Endometrial microvascular endothelial cells (primary cell): ENCODE data around the genes AFM and AREG.

GRCh38 chr4:71771460-71772243, 12.2 kb downstream of the GC start:
- RAMPAGE, long total RNA = no peak

GRCh38 chr4:72226424-72226903, 194.7 kb downstream of the NPFFR2 start:
- RAMPAGE, long total RNA = no peak

DNA sequence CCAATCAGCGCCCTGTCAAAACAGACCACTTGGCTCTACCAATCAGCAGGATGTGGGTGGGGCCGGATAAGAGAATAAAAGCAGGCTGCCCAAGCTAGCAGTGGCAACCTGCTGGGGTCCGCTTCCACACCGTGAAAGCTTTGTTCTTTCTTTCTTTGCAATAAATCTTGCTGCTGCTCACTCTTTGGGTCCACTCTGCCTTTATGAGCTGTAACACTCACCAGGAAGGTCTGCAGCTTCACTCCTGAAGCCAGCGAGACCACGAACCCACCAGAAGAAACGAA, 197.5 kb upstream of the ADAMTS3 start:
- RAMPAGE, long total RNA = no peak

- RAMPAGE, long total RNA = no peak
Observed at GRCh38 chr4:72896412-72897005, 173.0 kb downstream of the COX18 start.

DNA sequence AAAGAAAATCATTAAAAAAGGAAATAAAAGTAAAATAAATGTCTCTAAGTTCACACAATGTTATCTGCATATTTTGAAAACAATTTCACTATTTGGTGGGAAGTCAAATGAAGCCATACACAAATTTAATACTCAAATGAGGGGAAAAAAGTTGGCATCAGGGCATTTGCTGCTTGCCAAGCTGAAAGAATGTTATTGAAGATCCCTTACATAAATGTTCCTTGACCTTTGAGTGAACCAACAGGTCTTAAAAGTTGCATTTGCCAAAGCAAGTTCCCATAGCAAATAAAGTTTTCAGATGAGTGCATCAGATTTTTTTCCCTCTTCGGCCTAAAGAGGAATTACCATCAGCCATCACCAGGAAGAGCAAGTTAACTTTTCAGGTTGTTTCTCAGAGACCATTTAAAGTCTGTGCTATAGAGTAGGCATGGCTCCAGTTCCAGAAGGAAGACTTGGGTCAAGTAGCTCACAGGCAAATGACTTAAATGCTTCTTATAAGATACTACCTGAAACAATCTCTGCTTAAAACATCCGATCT, 115.9 kb downstream of the COX18 start:
- RAMPAGE, long total RNA = no peak

- RAMPAGE, long total RNA = no peak
Observed at GRCh38 chr4:73068317-73068935, 1.1 kb downstream of the COX18 start.

DNA sequence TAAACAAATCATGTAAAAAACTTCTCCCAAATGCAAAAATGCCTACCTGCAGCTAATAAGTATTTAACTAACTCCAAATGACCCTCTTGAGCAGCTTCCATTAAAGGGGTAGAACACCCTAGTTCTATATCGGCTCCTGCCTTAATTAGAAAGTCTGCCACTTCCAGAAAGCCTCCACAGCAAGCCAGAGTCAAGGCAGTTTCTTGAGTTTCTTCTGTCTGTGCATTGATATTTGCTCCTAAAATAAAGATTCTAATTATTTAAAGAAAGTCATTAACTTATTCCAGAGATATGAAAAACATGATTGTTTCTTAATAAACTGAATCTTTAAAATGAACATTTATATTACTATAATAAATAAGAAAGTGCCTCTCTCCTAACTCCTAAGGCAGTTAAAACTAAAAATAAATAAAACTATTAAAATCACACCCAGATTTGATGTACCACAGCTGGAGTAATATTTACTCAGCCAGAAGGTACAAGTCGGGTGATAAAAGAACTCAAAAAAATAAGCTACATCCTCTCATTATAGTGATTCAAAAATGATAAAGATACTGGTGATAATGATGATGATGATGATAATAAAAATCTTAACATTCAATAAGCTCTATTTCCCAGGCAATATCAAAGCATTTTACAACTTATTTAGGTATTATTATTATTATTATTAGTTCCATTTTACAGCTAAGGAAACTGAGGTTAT, 77.8 kb upstream of the COX18 start:
- RAMPAGE, long total RNA = no peak

- RAMPAGE, long total RNA = no peak
Observed at GRCh38 chr4:73153877-73154278, 84.4 kb upstream of the COX18 start.

- RAMPAGE, long total RNA = no peak
Observed at GRCh38 chr4:73230698-73231503, 27.7 kb downstream of the ANKRD17 start.

DNA sequence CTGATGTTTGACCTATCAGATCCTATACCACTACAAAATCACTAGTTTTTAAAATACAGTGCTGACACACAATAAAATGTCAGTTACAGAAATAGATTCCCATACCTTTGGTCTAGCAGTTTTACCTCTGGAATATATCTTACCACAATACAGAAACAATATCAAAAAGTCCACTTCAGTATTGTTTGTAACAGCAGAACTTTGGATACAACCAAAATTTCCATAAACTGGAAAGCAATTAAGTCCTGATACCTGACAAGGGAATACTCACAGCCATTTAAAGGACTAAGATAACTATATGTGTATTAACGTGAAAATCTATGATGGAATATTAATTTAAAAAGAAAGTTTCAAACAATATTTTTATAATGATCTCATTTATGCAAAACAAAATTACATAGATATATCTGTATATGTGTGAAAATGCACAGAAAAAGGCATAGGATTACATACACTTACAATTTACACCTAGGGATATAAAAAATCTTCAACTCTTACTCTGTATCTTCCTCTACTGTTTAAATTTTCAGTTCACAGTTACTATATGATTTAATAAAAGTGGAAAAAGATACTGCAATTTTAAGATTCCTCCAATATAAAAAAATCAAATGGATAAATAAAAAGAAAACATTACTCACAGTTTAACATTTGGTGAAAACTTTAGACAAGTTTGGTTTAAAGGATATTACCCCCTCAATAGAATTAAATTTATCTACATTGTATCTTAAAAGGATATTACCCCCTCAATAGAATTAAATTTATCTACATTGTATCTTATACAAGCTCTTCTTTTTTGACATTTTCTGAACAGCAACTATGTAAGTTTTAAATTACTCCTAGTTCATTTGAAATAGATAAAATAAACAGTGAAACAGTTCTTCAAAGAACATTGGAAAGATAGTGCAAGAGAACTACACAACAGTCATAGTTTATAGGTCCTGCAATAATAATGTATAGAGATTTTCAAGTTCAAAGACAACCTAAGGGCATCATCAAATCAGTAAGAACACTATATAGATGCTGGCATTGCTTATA, 19.1 kb downstream of the ANKRD17 start:
- RAMPAGE, long total RNA = no peak

GRCh38 chr4:73254257-73255147, 4.1 kb downstream of the ANKRD17 start:
- RAMPAGE, long total RNA = no peak

DNA sequence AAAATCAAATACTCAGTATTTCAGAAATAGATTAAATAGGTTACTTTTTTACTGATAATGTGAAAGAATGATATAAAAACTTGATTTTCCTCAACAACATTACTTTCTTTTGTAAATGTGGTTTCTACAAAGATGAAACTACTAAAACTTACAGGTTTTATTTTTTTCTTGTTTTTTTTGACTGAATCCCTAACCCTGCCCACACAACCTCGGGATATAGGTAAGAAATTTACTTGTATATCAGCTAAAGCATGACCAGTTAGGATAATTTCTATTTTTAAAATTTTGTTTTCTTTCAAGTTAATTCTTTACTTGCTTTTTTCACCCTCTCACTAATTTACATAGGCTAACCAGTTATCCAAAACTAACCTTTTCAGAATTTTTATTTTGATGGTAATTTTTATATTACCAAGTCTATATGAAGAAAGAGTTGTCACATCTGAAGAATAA, at the start of gene AFM:
AFM (plus strand) TSS at position 102 of the 450 bp plus-strand sequence.
- RAMPAGE, long total RNA = no peak

GRCh38 chr4:73603812-73604322, 16.4 kb downstream of the RASSF6 start:
- RAMPAGE, long total RNA = no peak

- RAMPAGE, long total RNA = no peak
Observed at GRCh38 chr4:73704414-73705045, 35.8 kb upstream of the CXCL8 start.

DNA sequence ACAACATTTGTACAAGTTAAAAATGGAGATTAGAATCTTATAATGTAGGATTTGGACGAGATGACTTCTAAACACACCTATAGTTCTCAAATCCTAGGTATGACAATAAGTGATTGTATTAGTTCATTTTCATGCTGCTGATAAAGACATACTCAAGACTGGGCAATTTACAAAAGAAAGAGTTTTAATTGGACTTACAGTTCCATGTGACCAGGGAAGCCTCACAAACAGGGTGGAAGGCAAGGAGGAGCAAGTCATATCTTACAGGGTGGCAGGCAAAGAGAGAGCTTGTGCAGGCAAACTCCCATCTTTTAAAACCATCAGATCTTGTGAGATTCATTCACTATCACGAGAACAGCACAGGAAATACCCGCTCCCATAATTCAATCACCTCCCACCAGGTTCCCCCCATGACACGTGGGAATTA, 19.6 kb upstream of the CXCL8 start:
- RAMPAGE, long total RNA = no peak

DNA sequence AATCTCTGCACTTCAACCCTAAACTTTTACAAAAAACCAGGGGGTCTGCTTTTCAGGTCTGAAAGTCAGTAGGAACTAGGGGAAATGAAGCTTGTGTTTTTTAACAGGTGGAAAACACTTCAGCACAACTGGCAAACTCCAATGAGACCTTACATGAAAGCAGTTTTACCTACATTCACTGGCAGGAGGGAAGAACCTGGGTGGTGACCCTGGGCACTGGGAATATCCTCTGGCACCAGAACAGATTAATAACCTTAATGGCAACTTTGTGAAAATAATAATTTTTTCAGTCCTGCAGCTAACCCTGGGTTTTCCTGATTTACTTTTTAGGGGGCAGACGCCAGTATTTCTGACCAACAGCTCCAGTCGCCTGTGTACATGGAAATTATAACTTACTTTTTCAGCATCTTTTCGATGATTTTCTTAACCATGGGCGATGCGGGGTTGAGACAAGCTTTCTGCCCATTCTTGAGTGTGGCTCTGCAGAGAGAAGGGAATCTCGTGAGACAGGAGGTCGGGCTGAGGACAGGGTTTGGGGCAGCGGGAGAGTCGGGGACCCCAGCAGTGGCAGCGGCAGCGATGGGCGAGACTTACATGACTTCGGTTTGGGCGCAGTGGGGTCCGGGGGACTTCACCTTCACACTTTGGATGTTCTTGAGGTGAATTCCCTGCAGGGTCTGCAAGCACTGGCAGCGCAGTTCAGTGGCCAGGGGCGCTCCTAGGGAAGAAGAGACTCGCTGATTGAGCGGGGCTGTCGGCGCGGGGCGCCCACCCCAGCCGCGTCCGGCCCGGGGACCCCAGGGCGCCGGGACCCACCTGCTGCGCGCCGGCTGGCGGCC, 571 bp downstream of the CXCL2 start:
- RAMPAGE, long total RNA = no peak

DNA sequence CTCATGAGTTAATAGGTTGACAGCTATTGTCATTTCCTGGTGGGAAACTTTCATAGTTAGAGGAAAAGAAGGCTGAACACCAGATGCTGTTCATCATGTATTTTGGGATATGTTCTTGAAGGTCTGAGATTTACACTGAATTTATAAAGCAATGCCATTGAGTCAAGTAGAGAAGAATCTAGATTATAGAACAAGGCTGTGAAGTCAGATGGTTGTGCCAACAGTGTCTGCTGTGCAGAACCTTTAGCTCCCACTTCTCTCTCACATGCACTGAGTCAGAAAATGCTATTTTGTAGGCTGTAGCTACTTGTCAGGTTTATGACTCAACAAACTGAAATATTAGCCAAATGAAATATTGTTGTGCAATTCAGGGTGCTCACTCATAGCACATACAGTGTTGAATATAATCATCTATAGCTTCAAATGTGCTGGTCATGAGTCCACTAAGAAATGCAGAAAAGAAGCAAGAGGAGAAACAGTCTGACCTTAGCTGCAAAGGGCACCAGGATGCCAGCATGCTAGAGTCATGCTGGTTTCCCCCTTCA, 10.0 kb upstream of the CXCL2 start:
- RAMPAGE, long total RNA = no peak

DNA sequence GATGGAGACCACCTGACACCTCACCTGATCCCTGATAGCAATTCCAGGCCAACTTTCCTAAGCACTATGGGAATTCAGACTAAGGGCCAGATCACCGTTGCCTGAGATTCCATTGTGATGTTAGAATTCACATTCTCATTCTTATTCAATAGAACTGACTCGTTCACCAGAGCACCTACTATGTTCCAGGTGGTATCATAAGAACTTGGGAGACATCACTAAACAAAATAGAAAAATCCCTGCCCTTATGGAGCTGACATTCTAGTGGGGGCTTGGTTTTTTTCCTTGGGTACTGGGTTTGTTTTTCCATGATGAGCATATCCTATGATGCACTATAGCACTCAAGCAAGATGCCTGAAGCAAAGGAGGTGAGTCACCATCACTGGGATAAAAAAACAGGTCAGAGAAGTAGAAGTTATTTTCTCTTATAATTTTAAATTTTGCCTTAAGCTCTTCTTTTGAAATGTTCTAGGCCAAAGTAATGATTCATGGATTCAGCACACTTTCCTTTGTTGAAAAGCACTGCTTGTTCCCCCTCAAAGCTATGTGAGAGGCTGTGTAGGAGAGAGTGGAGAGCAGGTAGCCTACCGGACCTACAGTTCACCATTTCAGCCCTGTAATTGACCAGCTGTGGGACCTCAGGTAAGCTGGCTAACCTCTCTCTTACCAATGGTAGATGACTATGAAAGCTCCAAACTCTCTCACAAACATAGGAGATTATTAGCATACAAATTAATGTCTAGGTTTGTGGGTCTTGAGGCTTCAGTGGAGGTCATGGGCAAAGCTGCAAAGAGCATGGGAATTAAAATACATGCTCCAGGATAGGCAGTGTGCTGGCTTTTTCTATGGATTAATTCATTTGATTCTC, 15.3 kb upstream of the CXCL2 start:
- RAMPAGE, long total RNA = no peak

DNA sequence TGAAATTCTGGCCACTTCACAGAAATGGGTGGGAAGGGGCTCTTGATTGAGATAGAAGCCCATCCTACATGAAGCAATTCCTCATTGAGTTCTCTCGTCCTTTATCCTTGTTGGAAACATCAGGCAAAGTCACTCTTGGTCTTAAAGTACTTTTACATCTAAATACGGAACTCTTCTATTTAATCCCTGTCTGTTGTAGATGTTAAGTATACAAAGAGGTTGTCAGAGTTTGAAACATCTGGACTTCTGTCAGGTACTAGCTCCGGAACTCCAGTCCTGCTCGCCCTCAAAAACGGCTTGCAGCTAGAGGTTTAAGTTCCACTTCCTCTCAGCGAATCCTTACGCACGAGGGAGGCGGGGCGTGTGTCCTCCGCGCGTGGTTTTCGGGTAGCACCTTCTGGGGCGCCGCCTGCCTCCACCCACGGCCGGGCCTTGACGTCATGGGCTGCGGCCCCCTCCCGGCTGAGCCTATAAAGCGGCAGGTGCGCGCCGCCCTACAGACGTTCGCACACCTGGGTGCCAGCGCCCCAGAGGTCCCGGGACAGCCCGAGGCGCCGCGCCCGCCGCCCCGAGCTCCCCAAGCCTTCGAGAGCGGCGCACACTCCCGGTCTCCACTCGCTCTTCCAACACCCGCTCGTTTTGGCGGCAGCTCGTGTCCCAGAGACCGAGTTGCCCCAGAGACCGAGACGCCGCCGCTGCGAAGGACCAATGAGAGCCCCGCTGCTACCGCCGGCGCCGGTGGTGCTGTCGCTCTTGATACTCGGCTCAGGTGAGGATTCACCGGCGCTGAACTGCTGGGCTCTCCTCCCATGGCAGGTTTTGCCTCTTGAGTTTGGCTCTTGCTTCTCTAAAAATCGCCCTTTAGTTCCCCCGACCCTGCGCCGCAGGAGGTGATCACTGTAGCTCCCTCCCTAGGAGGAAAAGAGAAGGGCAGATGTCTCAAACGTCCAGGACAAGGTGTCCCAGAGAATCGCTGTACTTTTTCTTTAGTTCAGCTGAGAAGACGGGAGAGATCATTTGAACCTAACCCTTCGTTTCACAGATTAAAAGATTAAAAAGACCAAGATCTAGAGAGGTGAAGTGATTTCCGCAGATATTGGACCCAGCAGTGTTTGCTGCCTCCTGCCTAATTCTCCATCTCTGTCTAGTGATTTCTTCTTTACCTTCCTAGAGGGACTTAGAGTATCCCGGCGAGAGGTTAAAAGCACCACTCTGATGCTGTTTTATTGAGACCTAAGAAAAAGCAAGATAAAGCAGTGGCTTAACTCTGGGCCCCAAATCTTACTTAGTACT, at the start of gene AREG:
AREG (plus strand) TSS at position 499 of the 1,293 bp plus-strand sequence.
- RAMPAGE, long total RNA = no peak

- RAMPAGE, long total RNA = no peak
Observed at GRCh38 chr4:74715758-74716226, 78.5 kb downstream of the BTC start.